ENCODE measurements around the gene MED13L.

DNA sequence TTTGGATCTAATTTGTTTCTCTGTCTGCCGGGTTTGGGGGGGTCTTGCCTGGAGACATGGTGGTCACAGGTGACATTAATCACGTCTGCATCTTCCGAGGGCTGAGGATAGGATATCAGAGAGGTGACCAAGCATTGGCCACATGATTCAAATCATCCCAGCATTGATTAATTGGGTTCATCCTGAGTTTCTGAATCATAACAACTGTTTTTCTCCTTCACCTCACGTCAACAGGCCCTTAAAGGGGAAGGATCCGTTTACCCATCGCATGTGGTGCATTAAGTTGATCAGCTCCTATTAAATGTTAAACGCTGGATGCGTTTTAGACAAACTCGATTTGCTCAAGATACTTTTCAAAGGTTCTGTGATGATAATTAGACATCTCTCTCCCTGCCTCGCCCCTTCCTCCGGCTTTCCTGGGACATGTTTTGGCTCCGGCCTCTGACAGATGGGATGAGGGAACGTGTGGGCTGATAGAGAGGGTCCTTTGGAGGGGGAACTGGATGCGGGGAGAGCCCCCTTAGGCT, 63.3 kb upstream of the TBX3 start:
- PRO-cap, result no peak

GRCh38 chr12:114875301-114875619, 191.3 kb upstream of the TBX3 start:
- PRO-cap, result no peak

GRCh38 chr12:115213263-115213924, 529.4 kb upstream of the TBX3 start:
- PRO-cap, result no peak

DNA sequence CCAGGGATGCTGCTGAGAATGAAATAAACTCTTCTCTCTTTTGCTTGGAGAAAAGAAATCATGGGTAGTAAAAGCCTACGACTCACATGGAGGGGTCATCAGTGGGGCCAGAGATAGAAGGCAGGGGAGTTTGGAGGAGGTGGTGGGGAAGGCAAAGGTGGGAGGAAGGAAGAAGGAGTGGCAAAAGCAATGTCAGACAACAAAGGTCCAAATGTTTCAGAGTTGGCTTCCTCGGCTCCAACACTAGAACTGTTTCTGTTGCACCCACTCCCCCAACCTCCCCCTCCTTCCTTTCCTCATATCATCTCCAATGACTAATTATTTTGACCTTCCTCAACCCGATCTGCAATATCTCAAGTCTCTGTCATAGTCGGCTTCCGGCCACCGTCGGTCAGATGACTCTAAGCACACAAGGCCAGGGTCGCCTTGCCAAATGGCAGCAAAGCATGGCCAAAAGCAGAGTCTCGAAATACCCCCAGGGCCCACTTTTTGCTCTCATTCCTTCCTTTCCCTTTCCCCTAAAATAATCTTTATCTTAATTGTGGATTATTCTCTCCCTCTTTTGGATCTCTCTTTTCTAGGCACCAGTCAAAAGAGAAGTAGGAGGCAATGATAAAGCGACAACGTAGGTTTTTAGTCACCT, 637.0 kb upstream of the TBX3 start:
- PRO-cap, result no peak

- PRO-cap, result no peak
These were observed 710.8 kb upstream of the TBX3 start for GRCh38 chr12:115394698-115395343.

GRCh38 chr12:115758749-115759448, 518.6 kb downstream of the MED13L start:
- PRO-cap, result no peak

DNA sequence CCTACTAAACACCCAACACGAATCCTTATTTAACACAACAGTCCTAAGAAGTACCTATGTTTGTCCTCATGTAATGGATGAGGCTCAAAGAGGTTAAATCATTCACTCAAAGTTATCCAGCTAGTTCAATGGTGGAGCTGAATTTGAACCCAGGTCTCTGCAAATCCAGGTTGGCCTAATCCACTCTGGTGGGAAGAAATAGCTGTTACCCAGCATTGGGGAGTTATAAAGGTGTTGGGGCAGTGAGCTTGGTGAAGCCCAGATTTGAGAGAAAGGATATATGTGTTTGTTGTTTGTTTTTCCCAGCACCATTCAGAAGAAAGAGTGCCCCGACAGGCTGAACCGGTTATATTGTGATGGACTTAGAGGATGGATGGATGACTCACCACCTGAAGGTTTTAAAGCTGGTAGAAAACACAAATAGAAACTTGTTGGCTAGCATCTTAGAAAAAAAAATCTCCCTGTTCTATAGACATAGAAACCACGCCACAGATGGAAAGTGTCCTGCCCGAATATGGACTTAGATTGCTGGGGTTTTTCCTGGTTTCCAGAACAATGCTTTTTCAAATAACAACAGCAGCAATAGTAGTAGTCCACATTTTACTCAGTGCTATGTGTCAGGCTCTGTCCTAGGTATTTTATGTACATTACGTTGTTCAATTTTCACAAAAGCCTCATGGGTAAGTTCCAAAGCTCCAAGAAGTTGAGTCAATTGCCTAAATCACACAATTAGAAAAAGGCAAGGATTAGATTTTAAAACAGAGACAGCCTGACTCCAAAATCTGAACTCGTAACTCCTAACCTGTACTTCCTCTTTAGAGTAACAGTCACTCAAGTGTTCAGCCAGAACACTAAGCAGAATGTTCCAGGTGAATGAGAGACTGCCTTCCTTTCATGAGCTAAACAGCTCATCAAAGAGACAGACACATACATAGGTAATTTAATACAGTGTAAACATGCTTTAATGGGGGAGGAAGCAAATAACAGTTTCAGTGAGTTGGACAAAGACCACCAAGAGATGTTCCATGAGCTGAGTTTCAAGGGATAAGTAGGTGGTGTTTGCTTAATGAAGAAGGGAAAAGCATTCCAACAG, 404.4 kb downstream of the MED13L start:
- PRO-cap, result no peak

- PRO-cap, result no peak
These were observed 291.3 kb downstream of the MED13L start for GRCh38 chr12:115986197-115986679.

DNA sequence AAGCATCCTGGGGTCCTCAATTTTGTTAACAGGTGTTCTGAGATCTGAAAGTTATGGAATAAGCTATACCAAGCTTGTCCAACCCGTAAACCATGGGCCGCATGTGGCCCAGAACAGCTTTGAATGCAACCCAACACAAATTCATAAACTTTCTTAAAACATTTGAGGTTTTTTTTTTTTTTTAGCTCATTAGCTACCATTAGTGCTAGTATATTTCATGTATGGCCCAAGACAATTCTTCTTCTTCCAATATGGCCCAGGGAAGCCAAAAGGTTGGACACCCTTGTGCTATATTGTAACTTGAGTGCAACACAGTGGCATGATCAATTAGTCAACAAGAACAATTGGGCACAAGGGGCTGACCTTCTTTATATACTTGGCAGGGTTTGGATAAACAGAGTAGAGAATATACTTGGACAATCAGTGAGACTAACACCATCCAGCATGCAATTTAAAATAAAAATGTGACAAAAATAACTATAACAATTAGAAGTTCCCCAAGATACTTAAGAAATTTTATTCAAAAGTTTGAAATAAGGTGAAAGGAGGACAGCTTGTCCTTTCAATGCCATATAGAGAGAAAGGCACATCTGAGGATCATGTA, 197.5 kb downstream of the MED13L start:
- PRO-cap, result no peak

DNA sequence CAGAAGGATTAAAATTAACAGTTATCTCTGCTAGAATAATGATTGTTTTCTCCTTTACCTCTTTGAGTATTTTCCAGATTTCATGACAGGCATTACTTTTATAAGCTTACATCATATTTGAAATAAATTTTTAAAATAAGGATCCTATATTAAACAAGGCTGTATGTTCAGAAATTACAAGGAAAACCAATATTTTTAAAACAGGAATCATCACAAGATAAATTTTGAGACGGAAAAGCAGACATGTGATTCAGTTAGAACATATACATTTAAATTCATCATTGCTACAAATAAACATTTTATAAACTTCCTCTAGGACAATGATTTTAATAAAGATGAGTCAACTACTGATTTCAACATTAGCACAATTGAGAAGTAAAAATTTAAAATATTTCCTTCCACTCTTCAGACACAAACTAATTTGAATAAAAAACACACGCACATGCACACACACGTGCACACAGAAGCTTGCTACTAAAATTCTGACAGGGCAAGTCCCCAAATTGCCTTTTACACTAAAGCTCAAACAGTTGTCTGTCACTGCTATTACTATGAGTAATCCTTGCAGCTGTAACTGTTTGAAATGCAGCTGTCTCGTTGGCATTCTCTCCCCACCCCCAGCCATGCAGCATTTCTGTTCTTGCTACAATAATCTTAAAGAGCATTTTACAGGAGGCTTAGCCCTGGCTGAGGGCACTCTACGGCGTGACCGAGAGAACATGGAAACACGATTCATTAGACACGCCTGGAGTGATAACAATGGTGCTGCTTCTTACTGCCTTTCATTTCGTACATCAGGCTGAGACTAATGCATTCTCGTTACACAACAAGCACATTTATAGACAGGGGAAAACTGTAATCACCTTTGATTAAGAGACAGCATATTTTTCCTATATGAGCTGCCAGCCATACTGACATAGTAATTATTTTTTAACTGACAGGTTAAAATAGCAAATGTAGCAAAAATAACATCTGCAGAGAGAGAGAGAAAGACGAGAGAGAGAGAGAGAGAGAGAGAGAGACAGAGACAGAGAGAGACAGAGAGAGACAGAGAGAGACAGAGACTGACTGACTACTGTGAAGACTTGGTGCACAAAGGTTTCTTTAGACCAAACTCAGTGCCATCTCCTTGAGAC, 154.0 kb downstream of the MED13L start:
- PRO-cap, result no peak

GRCh38 chr12:116261627-116262218, 15.8 kb downstream of the MED13L start:
- PRO-cap, result no peak

DNA sequence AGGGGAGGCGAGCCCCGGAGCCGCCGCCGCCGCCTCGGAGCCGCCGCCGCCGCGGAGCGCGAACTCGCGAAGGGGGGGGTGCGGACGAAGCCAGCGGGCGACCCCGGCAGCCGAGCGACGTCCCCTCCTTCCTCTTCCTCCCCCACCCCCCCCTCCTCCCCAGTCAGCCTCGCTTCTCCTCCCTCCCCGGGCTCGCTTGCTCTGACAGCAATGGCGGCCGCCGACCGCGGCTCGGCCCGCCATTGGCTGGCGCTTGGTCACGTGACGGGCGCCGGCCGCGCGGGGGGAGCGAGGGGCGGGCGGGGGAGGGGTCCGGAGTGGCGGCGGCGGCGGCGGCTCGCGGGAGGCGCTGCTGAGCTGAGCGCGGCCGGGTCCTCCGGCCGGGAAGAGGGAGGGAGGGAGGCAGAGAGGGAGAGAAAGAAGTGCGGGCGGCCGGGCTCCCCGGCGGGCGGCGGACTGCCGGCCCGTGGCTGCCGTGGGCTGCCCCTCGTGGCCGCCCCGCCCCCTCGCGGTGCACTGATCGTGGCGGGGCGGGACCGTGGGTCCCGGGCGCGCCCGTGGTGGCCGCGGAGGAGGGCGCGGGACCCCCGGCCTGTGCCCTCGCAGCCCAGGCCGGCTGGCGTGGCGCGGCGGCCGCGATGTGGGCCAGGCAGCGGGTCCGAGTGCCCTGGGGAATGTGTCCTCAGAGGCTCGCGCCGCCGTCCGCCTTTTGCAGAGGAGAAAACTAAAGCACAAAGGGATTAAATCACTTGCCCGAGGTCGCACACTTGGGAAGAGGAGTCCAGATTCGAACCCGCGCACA, at the start of gene MED13L:
MED13L (minus strand) TSS at position 212 of the 802 bp plus-strand sequence.
- PRO-cap, result bidirectional peak, plus-strand start at position 405 of the sequence, minus-strand start at position 158 of the sequence

- PRO-cap, result no peak
These were observed 105.7 kb upstream of the MED13L start for GRCh38 chr12:116383188-116383565.

DNA sequence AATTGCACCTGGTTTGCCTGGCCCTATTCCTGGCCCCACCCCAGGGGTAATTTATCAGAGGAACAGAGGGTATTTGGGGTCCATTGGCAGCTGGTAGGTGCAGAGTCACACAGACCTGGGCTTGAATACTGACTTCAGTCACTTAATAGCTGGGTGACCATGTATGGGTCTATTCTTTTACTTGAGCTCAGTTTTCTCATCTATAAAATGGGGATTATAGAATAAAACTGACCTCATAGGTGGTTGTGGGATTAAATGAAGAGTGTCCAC, 107.4 kb upstream of the MED13L start:
- PRO-cap, result no peak

DNA sequence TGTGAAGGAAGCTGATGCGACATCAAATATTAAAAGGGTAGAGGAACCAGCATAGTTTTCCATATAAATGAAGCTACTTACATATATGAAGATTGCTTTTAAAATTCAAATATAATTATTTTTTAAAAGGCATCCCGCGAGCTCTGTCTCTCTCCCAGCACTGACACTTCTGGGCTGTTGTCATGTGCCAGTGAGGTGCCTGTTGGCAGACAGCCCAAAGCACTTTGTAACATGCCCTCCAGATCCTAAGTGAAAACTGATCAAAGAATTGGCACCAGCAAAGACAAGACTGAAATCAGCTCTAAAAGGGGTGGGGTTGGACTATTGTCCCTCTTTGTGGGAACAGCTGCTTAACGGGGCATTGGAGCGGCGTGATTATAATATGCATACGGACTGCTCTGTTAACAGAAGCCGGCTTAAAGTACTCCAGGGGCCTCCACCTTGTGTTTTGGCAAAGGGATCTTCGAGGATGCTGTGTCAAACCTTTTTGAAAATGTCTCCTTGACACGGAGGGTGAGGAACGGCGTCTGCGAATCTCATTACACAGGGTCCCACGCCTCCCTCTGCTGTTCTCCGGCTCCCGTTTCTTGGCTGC, 44.6 kb downstream of the SPRING1 start:
- PRO-cap, result no peak

DNA sequence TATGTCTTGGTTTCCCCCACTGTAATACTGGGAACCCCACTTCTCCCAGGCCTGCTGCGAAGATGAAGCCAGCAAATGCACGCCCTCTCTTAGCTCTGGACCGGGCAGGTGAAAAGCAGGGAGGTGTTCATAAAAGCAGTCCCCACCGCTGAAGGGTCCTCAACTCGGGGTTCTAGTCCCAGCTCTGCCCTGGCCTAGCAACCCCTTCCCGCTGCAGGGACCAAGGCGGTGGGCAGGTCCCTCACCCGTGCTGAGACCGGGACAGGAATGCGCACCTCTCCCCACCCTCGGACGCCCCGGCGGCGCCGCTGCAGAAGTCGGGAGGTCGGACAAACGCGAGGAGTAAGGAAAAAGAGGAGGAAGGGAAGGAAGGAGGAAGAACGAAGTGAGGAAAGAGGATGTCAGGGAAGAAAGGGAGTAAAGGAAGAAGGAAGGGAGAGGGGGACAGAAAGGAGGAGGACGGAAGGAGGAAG, 866 bp downstream of the SPRING1 start:
- PRO-cap, result no peak

GRCh38 chr12:116818002-116818834, 63.0 kb downstream of the HRK start:
- PRO-cap, result no peak

DNA sequence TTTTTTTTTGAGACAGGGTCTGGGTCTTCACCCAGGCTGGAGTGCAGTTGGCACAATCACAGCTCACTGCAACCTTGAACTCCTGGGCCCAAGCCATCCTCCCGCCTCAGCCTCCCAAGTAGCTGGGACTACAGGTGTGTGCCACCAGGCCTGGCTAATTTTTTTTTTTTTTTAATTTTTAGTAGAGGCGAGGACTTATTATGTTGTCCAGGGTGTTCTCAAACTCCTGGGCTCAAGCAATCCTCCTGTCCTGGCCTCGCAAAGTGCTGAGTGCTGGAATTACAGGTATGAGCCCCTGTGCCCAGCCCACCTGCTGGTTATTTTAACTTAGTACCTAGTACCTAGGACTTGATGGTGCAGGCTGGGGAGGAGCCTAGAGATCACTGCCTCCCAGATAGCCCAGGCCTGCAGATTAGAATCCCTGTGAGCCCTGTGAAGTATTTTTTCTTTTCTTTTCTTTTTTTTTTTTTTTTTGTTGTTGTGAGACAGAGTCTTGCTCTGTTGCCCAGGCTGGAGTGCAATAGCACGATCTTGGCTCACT, 31.0 kb downstream of the HRK start:
- PRO-cap, result no peak

DNA sequence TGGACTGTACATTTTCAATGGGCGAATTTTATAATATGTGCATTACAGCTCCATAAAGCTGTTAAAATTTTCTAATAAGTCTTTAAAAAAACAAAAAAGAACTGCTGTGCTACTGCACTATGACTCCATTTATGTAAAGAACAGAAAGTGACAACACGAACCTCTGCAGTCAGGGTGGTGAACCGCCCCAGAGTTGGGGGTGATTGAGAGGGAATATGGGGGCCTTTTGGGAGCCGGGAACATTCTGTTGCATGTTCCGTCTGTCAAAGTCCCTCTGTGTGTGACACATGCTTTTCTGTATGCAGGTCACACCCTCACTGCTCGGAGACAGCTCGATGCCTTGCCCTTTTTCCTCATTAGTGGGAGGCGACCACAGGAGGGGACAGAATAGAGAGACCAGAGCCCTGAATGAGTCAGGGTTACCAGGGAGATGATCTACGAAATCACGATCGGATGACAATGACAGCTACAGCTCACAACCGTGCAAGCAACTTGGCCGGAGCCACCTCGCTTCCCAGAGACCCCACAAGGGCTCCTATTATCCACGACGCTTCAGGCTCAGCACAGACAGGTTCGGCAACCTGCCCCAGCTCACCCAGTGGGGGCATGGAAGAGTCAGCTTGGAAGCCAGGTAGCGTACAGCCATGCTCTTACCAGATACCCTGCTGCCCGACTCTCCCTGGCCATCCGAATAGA, 39.0 kb downstream of the TESC start:
- PRO-cap, result no peak

DNA sequence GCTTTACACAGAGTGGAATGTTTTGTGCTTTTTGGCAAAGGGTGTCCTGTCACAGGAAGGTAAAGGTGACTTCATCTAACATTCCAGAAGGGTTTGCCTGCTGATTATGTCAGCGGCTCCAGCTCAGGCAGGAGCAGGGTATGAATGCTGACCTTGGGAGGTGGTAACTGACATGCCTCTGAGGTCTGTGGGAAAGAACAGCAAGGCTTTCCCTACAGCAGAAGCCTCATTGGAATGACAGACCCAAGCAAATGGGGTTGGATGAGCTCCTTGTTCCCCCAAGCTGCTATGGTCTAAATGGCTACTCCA, 31.0 kb upstream of the TESC start:
- PRO-cap, result no peak

Measured in ureter (tissue), 1 donor.